Occipital lobe (tissue), 2 donors: ENCODE data around the genes NPEPL1 and CTSZ.

DNA sequence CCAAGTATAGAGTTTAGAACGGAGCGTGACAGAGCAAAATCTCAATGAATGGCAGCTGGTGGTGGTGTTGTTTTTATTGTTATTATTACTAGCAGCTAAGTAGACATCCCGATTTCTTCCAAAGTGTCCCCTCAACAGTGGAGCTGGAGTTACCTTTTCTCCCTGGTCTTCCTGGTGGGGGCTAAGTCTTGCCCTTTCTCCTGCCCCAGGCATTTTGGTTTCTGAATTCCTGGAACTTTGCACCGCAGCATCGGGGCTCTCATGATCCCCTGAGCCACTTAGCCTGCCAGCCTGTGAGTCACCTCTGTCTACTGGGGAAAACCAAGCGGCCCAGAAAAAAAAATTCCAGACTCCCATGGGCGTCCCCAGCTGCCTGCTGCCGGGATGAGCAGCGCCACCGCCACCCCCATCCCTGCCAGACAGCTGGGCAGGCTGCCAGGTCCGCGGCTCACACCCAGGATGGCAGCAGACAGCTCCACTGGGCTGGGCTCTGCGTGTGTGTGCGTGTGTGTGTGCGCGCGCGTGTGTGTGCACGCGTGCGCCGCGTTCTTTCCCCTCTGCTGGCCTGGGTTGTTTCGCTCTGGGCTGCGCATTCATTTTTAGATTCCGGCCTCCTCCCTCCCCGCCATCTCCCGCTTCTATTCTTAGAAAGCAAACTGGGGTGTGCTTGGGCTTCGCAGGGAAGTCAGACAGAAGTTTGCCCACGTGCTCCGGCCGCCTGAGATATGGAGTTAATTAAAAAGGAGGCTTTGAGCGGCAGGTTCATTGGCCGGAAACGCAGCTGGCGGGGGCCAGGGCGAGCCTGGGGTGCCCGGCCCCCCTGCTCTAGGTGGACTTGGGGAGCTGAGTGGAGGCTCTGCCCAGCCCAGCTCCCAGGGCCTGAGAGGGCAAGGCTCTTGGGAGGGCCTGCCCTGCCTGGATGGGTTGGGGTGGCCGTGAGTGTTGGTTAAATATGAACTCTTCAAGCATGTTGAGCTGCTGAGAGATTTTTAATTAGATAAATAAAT lies 38.9 kb upstream of the PMEPA1 start:
- RAMPAGE, long total RNA: no peak

DNA sequence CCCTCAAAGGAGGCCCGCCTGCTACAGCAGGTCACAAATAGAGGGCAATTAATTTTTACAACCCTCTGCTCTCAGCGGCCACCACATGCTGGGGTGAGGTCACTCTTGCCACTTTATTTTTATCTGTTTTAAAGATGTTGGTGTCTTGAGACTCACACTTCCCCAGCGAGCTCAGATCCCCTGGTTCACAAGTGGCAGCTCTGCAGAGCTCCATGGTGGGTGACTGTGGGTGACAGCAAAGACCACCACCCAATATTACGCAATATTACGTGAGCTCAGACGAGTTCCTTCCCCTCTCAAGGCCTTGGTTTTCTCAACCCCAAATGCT lies 193.1 kb upstream of the C20orf85 start:
- RAMPAGE, long total RNA: no peak

GRCh38 chr20:57991157-57991400 lies 159.6 kb upstream of the C20orf85 start:
- RAMPAGE, long total RNA: no peak

DNA sequence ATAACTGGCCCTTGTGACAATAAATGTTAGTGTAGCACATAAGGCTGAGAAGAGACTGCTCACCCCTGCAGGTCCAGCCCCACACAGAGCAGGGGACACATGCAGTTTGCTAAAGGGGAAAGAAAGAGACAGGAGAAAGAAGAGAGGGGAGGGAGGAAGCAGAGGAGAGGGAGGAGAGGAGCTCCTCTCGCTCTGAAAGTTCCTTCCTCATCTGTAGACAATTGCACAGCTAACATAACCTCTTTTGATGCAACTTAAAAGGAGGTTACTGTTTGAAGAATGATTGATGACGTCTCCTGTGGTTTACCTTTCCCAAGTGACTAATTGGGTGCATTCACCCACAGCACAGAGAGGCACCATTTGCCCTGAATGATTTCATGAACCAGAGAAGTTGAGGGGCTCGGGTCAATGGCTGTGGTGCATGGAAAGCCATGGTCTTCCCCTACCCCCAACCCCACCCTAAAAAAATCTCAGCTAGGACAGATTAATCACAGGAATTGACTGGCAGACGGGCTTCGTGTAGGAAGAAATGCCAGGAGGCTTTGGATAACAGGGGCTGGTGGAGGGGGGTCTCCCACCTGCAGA lies 136.1 kb upstream of the C20orf85 start:
- RAMPAGE, long total RNA: no peak

- RAMPAGE, long total RNA: no peak
These were observed 96.1 kb upstream of the C20orf85 start for GRCh38 chr20:58054508-58055070.

DNA sequence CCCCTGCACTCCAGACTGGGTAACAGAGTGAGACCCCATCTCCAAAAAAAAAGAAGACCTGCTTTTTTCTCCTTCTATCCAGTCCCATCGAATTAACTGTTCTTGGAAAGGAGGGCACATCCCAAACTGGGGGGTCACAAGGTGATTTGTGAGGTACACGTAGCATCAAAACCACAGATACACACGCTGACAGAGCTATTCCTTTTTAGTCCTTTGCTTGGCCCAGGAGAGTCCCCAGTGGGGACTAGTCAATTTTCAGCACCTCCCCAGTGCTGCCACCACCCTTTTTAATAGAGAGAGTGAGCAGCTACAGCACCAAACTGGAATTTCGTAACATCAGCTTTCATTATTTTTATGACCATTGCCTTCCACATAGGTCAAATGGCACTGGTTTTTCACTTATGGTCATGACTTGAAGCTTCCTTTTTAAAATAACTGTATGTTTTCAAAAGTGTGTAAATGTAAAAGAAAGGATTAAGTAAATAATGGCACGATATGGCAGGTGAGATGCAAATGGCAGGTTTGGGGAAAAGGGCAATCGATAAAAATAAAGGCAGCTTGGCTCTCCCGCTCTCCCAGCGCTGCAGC lies 17.7 kb upstream of the C20orf85 start:
- RAMPAGE, long total RNA: no peak

- RAMPAGE, long total RNA: no peak
These were observed 1.7 kb downstream of the RAB22A start for GRCh38 chr20:58311120-58311621.

GRCh38 chr20:58336453-58337062 lies 27.0 kb downstream of the RAB22A start:
- RAMPAGE, long total RNA: no peak

DNA sequence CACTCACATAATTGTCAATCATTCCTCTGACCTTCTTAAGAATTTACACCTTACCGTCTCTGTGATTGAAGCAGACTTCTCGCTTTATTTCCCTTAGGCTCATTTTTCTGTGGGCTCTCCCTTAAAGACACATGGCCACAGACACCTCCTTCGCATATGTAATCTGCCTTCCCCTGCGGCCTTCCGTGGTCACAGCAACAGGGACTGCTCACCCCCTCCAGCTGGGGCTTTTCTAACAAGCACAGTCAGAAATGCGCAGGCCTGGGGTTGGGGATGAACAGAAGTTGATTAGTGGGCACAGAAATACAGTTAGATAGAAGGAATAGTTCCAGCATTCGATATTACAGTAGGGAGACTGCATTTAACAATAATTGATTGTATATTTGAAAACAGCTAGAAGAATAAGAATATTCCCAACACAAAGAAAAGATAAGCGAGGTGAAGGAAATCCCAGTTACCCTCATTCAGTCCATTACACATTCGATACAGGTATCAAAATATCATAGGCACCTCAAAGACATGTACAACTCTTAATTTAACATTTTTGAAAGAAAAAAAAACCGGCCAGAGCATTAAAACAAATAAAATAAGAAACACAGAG lies 22.9 kb upstream of the VAPB start:
- RAMPAGE, long total RNA: no peak

- RAMPAGE, long total RNA: no peak
These were observed 1.1 kb downstream of the VAPB start for GRCh38 chr20:58390029-58390704.

- RAMPAGE, long total RNA: no peak
These were observed at the start of gene NPEPL1 for GRCh38 chr20:58692418-58693011. Gene NPEPL1, plus strand, starts transcription at chr20:58692800.

GRCh38 chr20:58722290-58722525 lies 29.6 kb downstream of the NPEPL1 start:
- RAMPAGE, long total RNA: no peak

DNA sequence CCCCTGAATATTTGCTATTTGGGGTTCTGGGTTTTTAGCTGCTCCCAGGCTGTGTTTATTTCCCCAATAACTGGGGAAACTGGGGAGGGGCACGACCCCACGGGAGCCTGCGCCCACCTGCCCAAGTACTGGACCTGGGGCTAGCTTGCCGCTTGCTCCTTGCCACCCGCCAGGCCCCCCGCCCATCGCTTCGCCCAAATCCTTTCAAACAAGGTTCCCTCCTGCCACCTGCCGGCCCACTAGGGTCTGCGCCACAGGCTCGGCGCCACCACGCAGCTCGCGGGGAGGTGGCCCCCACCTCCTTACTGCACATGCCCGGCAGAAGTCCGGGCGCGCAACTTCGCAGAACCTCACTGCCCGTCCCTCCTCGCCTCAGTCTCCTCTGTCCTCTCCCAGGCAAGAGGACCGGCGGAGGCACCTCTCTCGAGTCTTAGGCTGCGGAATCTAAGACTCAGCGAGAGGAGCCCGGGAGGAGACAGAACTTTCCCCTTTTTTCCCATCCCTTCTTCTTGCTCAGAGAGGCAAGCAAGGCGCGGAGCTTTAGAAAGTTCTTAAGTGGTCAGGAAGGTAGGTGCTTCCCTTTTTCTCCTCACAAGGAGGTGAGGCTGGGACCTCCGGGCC lies 51.7 kb upstream of the GNAS start:
- RAMPAGE, long total RNA: no peak

DNA sequence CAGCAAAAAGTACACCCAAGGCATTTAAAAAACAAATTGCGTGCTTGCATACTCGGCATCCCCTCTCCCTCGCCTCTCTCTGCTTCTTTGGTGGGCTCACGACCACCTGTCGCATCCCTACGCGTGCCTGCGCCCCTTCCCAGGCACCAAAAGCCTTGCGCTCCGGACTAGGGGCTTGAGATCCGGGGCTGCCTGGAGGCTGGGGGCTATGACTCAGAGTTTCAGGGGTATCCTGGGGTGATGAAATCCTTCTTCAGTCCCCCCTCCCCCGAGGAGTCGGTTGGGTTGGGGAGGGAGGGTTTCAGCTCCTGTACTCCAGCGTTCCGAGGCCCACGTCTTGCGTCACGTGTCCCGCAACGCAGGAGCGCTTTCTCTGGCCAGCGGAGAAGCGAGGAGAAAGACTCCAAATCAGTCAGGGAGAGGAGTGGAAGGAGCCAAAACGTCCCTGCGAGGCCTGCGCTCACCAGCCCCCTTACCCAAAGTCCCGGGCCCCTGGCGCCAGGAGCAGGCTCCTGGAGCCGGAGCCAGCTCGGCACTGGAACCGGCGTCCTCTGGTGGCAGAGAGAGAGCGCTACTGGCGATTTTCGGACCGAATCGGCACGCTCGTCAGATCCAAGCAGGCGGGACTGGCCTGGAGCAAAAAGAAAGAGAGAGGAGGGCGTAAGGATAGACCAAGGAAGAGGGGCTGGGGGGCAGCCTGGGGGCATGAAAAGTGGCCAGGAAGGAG lies 38.7 kb upstream of the GNAS start:
- RAMPAGE, long total RNA: no peak

- RAMPAGE, long total RNA: no peak
These were observed 12.3 kb downstream of the NELFCD start for GRCh38 chr20:58992962-58994060.

DNA sequence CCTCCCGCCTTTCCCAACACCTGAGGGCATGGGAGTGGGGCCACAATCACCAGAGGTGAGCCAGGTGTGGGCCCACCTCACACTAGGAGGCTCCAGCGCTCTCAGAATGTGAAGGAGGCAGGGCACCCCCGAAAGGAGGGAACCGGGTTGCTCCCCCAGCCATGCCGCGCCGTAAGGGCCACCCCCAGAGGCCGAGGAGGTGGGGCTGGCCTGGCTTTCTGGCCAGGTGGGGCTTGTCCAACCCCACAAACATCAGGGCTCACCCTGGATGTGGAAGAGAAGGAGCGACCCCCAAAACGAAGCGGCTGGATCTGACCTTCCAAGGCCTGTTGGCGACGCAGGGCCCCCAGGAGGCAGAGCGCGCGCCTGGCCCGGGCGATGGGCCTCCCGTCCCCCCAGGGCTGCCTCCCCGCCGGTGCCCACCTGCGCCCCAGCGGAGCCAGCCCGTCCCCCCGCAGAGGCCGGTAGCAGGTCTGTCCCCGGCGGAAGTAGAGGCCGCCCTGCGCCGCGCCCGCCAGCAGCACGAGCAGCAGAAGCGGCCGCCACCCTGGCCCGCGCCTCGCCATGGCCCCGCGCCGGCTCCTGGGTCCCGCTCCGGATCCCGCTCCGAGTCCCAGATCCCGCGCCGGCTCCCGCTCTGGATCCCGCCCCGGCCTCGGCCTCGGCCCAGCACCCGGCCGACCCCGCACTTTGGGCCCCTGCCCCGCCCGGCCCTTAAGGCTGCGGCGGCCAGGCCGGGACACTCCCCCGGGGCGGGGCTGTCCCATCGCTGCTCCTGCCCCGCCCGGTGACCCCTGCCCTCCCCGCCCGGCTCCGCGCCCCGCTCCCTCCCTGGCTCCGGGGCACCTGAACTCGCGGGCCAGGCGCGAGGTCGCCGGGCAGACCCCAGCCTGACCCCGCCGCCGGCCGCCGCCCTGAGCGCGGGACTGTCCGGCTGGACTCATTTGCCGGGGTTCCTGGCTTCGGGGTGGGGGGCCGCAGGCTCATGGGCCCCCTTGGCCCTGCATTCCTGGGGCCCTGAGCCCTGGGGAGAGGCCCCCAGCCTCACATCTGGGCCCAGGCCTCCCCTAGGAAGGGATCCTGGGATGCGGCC lies at the start of gene CTSZ:
CTSZ (minus strand) TSS at position 692 of the 1,093 bp plus-strand sequence.
- RAMPAGE, long total RNA: no peak

DNA sequence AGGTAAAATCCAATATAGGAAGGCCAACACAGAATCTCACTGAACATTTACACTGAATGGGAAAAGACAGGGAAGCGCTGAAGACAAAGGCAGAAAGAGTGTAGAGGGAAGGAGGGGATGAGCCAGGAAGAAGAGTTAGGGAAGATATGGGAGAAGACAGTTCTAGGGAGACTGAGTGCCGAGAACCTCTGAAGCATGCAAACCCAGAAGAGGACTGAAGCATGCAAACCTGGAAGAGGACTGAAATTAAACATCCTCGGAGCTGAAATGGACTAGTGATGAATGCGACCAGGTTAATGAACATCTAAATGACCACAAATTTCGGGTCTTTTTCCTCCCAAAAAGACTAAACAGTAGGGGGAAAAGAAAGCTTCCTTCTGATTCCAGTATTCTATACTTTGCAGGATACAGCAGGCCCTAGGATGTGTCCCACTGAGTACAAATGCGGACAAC lies 1.6 kb downstream of the PRELID3B start:
- RAMPAGE, long total RNA: no peak

GRCh38 chr20:59047601-59048758 lies 5.4 kb upstream of the PRELID3B start:
- RAMPAGE, long total RNA: no peak

DNA sequence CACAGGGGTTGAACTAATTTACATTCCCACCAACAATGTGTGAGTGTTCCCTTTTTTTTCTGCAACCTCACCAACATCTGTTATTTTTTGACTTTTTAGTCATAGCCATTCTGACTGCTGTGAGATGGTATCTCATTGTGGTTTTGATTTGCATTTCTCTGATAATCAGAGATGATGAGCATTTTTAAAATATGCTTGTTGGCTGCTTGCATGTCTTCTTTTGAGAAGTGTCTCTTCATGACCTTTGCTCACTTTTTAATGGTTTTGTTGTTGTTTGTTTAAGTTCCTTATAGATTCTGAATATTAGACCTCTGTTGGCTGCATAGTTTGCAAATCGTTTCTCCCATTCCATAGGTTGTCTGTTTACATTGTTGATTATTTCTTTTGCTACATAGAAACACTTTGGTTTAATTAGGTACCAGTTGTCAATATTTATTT lies 1.8 kb upstream of the ZNF831 start:
- RAMPAGE, long total RNA: no peak

- RAMPAGE, long total RNA: no peak
These were observed 16.5 kb downstream of the EDN3 start for GRCh38 chr20:59316833-59317393.